ENCODE results near the gene C12orf29.

DNA sequence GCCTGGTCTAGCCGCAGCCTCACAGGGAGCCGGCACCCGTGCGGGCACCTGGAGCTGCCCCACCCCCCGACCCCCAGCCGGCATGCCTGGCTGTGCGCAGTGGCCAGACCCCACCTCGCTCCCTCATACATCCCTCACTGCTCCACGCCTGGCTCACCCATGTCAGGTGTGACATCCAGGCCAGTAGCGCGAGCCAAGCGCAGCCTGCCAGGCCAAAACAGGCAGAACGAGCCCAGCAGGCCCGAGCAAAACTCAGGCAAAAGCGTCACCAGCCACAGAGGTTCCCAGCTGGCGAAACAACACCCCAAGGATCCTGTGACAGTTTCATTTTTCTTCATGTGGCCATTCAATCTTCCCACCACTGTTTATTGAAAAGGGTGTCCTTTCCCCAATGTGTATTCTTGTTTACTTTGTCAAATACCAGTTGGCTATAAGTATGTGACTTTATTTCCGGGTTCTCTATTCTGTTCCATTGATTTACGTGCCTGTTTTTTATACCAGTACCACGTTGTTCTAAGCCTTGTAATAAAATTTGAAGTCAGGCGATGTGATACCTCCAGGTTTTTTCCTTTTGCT is 8.9 kb upstream of the MGAT4C start:
- RRBS = 12% methylated on average over 5 of the region's 20 CpGs

DNA sequence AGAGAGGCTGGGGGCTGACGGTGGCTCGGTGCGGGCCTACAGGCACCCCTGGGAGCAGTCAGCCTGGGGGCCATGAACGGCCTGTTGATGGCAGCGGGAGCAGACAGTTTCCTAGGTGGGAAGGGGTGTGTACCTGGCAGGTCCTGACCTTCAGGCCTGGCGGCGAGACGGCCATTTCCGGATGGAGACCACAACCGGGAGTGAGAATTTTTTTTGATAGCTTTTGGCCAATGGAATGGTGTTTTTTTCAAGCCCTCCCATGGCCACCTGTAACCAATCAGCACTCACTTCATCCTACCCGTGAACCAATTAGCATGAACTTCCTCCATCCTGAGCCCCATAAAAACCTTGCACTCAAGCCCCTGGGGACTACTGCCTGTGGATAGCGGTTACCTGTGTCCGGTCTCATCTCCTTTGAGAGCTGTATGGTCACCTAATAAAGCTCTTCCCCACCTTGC is 344.9 kb upstream of the MGAT4C start:
- RRBS = no CpG with 5 or more reads among the region's 13 CpGs

GRCh38 chr12:88034987-88035880 is at the start of gene C12orf29:
Gene C12orf29, plus strand, starts transcription at chr12:88035536.
- RRBS = 1% methylated on average over 9 of the region's 59 CpGs

GRCh38 chr12:89156776-89157243 is 195.5 kb downstream of the DUSP6 start:
- RRBS = no CpG with 5 or more reads among the region's 1 CpG

GRCh38 chr12:89348581-89349779 is 3.3 kb downstream of the DUSP6 start:
- RRBS = no CpG with 5 or more reads among the region's 10 CpGs

GRCh38 chr12:89353894-89355056 is 2.0 kb upstream of the DUSP6 start:
- RRBS = 2% methylated on average over 24 of the region's 85 CpGs

GRCh38 chr12:89701798-89702075 is 6.9 kb downstream of the ATP2B1 start:
- RRBS = no CpG with 5 or more reads among the region's 1 CpG

DNA sequence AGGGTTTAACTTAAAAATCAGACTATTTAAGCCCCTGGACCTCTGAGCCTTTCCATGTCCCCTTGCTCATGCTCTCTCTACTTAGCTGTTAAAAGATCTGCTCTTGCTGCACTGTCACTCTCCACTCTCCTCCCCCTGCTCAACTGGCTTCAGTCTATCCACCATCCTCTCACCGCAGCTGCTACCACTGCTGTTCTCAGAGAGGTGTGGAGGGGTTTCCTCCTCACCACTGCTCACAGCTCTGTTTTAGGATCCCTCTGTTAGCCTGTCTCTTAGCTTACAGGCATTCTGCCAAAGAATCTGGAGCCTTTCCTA is 43.7 kb upstream of the ATP2B1 start:
- RRBS = no CpG with 5 or more reads among the region's 1 CpG

GRCh38 chr12:89756522-89756985 is 47.9 kb upstream of the ATP2B1 start:
- RRBS = no CpG with 5 or more reads among the region's 4 CpGs

DNA sequence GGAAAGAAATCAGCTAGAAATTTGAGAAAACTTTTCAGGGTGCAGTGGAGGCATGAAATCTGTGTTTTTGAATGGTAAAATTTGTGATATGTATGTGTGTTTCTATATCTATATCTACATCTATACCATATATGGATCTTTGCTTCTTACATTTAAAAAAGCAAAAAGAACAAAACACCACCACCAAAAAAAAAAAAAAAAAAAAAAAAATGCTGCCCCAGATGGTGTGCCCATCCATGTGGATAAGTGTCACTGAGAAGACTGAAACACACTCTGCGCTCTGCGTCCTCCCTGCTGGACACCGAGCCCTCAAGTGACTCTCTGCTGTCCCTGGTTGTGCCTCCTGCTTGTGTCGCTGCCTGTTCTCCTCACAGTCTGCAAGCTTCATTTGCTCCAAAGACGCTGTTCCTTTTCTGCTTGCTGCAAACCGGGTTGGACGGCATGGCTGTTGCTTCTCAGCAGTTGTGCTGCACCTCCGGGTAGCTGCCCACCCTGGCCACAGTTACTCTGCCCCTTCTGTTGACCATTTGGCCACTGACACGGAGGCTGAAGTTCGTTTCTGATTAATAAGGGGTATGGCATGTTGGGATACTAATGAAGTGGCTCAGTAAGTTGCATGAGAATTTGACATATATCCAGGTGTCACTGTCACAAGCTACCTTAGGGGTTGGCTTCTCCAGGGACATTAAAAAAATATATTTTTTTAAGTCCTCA is 276.2 kb upstream of the ATP2B1 start:
- RRBS = 100% methylated on average over 1 of the region's 10 CpGs

DNA sequence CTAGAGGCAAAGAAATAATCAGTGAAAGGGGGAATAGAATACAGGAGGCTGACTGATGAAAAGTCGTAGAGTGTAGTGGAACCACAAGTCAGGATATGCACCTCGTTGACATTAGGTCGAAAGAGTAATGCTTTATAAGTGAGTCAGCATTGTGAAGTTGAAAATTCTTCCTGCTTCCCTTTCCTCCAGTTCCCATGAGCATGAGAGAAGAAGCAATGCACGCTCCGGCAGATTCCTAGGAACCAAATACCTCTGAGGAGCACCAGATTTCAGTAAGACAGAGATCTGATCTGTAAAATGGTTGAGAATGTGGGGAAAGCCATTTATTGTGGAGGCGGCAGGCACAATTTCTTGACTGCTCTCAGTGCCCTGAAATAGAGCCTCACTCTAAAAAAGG is 16.5 kb downstream of the CCER1 start:
- RRBS = no CpG with 5 or more reads among the region's 6 CpGs

DNA sequence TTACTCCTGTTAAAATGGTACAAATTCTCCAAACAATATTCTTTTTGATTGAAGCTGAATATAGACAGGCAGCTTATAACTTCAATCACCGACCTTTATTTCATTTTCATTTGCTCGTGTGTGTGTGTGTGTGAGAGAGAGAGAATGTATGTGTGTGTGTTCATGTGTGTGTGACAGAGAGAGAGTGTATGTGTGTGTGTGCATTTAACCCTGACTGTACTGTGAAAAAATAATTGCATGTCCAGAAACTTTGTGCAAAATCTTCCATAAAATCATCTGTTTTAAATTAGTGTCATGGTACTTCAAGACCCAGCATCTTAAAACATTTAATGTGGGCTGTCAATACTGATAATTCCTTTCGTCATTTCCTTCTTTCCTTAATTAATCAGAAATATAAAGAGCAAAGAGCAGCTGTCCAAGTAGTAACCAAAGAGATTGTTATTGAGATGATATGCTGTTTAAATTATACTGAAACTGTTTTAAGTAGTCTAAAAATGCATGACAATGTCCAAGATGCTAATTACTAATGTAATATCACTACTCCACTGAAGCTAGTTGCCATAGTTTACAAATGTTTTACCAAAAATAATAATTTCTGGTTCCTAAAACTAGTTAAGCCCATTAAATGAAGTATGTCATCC is 1.5 kb downstream of the DCN start:
- RRBS = no CpG with 5 or more reads among the region's 3 CpGs

- RRBS = no CpG with 5 or more reads among the region's 3 CpGs
These were observed 145.2 kb upstream of the DCN start for GRCh38 chr12:91327871-91328236.

DNA sequence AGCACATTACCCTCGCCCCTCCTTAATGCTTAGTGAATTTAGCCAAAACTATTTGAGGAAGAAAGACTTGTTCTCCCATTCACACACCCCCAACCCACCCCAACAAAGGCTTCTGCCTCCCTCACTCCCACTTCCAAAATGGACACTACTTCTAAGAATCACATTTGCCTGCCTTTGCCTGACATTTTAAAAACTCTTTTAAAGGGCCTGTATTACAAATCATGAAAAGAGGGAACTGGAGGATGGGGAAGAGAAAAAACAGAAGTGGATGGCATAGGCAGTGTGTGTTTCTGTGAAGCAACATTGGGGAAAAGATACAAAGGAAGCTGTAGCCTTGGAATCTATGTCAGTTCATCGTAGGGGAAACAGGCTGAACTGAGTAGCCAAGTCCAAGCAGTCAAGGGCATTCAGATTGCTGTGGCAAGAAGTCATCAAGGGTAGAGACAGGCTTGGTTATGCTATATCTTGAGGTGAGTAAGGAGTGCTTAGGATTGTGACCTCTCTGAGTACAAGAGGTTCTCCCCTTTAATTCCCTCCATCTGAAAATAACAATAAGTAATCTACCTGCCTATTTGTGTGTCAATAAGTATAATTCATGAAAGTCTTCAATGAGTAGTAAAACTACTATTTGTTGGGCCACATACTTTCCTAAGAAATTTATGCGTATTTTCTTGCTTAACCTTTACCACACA is 273.8 kb downstream of the BTG1 start:
- RRBS = no CpG with 5 or more reads among the region's 3 CpGs

GRCh38 chr12:91931022-91931477 is 214.6 kb downstream of the BTG1 start:
- RRBS = no CpG with 5 or more reads among the region's 2 CpGs

DNA sequence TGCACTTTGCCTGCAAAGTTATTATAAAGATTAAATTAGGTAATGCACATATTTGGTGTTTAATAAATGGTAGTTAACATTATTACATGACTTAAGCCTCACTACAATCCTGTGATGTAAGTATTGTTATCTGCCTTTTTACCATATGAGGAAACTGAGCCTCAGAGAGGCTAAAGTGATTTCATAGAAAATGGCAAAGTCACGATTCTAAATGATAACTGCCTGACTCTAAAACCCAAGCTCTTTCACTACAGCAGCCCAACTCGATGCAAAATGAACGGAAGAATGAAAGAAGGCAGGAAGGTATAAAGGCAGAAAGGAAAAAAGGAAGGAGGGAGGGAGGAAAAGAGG is 134.0 kb downstream of the BTG1 start:
- RRBS = no CpG with 5 or more reads among the region's 3 CpGs

DNA sequence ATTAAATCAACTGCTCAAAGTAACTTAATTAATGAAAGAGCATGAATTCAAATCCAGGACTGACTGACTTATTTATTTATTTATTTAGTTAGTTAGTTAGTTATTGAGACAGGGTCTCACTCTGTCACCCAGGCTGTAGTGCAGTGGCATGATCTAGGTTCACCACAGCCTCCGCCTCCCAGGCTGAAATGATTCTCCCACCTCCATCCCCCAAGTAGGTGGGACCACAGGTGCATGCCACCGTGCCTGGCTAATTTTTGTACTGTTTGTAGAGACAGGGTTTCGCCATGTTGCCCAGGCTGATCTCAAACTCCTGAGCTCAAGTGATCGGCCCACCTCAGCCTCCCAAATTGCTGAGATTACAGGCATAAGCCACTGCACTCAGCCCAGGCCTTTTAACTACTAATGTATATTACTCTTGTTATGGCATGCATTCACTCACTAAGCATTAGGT is 36.0 kb downstream of the BTG1 start:
- RRBS = no CpG with 5 or more reads among the region's 4 CpGs

- RRBS = 3% methylated on average over 17 of the region's 72 CpGs
These were observed 820 bp downstream of the BTG1 start for GRCh38 chr12:92144572-92145480.

GRCh38 chr12:92146928-92147476 is 1.4 kb upstream of the BTG1 start:
- RRBS = no CpG with 5 or more reads among the region's 5 CpGs

- RRBS = no CpG with 5 or more reads among the region's 3 CpGs
These were observed 217.1 kb upstream of the BTG1 start for GRCh38 chr12:92362688-92363162.

All from iris pigment epithelial cell (primary cell).